A549 (cell line): ENCODE results near the genes TDRD12 and HPN.

- PRO-cap: no peak
CAGE:
- cytosol, long polyA plus RNA: no peak
- long polyA plus RNA: no peak
- nucleus, long polyA plus RNA: no peak
Observed at GRCh38 chr19:32719146-32719964, at the start of gene TDRD12. TSS of gene TDRD12 (plus strand) at chr19:32719767.

- PRO-cap: no peak
CAGE:
- cytosol, long polyA plus RNA: no peak
- long polyA plus RNA: no peak
- nucleus, long polyA plus RNA: no peak
Observed at GRCh38 chr19:33063232-33064183, 1.2 kb downstream of the RHPN2 start.

- PRO-cap: no peak
CAGE:
- cytosol, long polyA plus RNA: no peak
- long polyA plus RNA: no peak
- nucleus, long polyA plus RNA: no peak
Observed at GRCh38 chr19:33175929-33176509, 18.1 kb upstream of the LRP3 start.

DNA sequence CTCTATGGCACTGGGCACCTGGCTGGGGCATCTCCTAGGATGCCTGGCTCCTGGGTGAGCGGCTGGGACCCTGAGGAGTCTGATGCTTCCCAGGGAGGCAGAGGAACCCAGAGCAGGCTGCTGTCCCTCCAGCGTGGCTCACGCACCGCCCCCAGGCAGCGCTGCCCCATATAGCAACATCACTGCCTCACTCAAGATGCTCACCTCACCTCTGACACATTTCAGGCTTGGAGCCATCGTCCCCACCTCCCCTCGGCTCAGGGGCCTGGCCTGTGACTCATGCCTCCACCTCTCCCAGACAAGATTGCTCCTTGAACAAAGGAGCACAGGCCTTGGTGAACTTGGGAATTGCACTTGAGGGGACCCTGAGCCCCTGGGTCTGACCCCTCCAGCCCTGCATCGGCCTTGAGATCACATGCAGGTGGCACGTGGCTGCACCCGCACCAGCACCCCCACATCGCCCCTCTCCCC is 11.4 kb downstream of the CEBPA start:
- PRO-cap: no peak
CAGE:
- cytosol, long polyA plus RNA: no peak
- long polyA plus RNA: no peak
- nucleus, long polyA plus RNA: no peak

GRCh38 chr19:33292632-33293194 is 9.6 kb downstream of the CEBPA start:
- PRO-cap: bidirectional peak, plus-strand start at chr19:33292993, minus-strand start at chr19:33292709
CAGE:
- cytosol, long polyA plus RNA: no peak
- long polyA plus RNA: no peak
- nucleus, long polyA plus RNA: no peak

GRCh38 chr19:33380601-33381185 is 7.2 kb downstream of the CEBPG start:
- PRO-cap: no peak
CAGE:
- cytosol, long polyA plus RNA: no peak
- long polyA plus RNA: no peak
- nucleus, long polyA plus RNA: no peak

DNA sequence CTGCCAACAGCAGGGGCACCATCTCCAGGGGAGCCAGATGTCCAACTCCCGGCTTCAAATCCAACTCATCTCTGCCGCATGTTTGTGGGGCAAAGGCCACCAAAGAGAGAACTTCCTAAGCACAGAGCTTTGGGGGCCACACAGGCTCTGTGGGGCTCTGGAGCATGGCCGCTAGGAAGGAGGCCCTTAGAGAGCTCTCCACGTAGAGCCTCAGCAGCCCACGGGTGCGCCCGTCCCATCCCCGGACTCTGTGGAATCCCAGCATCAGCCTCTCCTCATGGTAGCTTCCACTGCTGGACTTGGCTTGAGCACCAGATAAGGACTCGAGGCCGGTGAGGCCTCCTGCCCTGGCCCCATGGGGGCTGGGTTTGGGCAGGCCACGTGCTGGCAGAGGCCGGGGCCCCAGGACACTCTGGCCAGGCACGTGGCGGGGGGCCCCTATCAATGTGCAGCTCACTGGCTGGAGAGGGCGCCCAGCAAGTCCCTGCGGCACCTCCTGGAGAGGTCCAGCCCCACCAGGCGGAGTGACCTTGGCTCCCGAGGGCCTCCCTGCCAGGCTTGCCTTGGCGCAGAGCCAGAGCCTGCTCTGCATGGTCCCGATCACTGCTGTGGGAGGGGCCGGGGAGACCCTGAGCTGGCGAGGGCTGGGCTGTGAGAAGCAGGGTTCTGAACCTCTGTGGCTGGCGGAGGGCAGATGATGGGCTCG is 18.8 kb downstream of the CEBPG start:
- PRO-cap: no peak
CAGE:
- cytosol, long polyA plus RNA: no peak
- long polyA plus RNA: no peak
- nucleus, long polyA plus RNA: no peak

- PRO-cap: no peak
CAGE:
- cytosol, long polyA plus RNA: start-site peak on the plus strand at chr19:34399773-34399784, 73 and 32 reads in 2 replicates; start-site peak on the plus strand at chr19:34400323-34400337, 75 and 117 reads in 2 replicates
- long polyA plus RNA: start-site peak on the minus strand at chr19:34400190-34400290, 9 and 13 reads in 2 replicates
- nucleus, long polyA plus RNA: start-site peak on the plus strand at chr19:34399727-34399784, 131 and 52 reads in 2 replicates
Observed at GRCh38 chr19:34399674-34400838, 4.1 kb upstream of the PDCD2L start.

DNA sequence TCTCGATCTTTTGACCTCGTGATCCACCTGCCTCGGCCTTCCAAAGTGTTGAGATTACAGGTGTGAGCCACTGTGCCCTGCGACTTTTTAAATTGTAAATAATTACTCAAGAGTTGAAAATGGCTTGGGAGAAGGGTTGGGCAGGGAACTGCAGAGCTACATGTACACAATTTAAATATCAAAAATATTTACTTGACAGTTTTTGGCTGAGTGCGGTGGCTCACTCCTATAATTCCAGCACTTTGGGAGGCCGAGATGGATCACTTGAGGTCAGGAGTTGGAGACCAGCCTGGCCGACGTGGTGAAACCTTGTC is 8.0 kb downstream of the PDCD2L start:
- PRO-cap: no peak
CAGE:
- cytosol, long polyA plus RNA: no peak
- long polyA plus RNA: no peak
- nucleus, long polyA plus RNA: no peak

DNA sequence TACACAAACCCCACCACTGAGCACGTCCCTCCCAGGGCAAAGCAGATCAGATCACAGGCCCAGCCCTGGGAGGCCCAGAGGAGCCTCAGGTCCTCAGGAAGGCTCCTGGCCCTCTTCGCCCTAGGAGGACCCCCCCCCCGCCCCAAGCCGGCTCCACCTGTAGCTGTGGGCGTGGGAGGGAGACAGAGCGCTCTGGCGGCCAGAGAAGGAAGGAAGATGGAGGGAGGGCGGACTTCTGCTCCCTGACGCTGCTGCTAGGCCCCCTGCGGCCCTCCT is 1.3 kb upstream of the ZNF181 start:
- PRO-cap: no peak
CAGE:
- cytosol, long polyA plus RNA: no peak
- long polyA plus RNA: no peak
- nucleus, long polyA plus RNA: no peak

DNA sequence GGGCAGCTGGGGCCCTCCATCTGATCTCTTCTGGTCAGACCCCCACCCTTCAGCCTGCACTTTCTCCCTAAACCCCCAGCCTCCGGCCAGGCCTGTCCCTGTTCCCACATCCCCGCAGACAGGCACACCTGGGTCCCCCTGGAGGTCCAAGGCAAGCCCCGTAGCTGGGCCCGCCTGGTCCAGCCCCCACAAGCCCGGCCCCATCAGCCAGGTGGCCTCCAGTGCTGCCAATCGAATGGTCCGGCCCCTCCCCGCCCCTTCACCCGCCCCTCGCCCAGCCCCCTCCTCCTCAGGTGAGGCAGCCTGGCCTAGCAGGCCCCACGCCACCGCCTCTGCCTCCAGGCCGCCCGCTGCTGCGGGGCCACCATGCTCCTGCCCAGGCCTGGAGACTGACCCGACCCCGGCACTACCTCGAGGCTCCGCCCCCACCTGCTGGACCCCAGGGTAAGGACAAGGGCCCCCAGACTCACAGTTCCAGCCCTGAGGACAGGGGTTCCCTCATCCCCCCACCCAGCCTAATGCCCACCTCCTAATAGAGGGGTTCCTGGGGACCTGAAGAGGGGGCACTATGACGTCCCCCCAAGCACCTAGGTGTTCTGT is at the start of gene HPN:
TSS of gene HPN (plus strand) at position 293 of the 600 bp plus-strand sequence.
- PRO-cap: bidirectional peak, plus-strand start at position 326 of the sequence, minus-strand start at position 120 of the sequence
CAGE:
- cytosol, long polyA plus RNA: no peak
- long polyA plus RNA: no peak
- nucleus, long polyA plus RNA: no peak

- PRO-cap: no peak
CAGE:
- cytosol, long polyA plus RNA: no peak
- long polyA plus RNA: no peak
- nucleus, long polyA plus RNA: no peak
Observed at GRCh38 chr19:35117056-35117483, 1.4 kb downstream of the FXYD3 start.

GRCh38 chr19:35119114-35119692 is 3.6 kb downstream of the FXYD3 start:
- PRO-cap: no peak
CAGE:
- cytosol, long polyA plus RNA: no peak
- long polyA plus RNA: no peak
- nucleus, long polyA plus RNA: no peak

- PRO-cap: bidirectional peak, plus-strand start at chr19:35124682, minus-strand start at chr19:35124623
CAGE:
- cytosol, long polyA plus RNA: no peak
- long polyA plus RNA: no peak
- nucleus, long polyA plus RNA: no peak
Observed at GRCh38 chr19:35124075-35125059, 8.7 kb downstream of the FXYD3 start.

GRCh38 chr19:35131148-35131550 is 3.7 kb downstream of the LGI4 start:
- PRO-cap: no peak
CAGE:
- cytosol, long polyA plus RNA: no peak
- long polyA plus RNA: no peak
- nucleus, long polyA plus RNA: no peak

DNA sequence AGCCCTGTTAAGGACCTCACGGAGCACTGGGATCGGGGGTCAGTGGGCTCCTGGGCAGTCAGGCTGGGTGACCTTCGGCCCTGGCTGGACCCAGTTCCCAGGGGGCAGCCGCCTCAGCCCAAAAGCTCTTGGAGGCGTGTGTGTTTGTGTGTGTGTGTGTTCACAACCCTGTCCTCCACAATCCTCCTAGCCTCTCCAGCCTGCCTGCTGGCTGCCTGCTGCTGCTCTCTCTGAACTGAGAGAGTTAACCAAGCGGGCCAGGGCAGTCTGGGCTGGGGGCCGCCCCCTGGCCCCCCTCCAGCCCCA is 252 bp upstream of the FXYD1 start:
- PRO-cap: no peak
CAGE:
- cytosol, long polyA plus RNA: no peak
- long polyA plus RNA: no peak
- nucleus, long polyA plus RNA: no peak

DNA sequence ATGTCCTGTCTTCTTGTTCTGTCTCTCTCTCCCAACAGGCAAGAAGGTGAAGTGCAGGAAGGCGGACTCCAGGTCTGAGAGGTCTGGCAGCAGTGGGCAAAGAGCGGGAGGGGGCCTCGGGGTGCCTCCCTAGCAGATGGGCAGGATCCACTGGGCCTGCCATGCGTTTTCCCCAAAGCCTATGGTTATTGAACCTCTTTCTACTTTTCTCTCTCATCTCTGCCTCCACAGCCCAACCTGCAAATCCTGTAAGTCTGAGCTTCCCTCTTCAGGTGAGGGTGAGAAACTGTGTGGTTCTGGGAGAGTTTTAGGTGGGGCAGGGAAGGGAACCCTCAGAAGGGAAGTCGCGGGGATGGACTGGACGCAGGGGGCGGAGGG is 3.1 kb upstream of the FXYD5 start:
- PRO-cap: no peak
CAGE:
- cytosol, long polyA plus RNA: no peak
- long polyA plus RNA: no peak
- nucleus, long polyA plus RNA: no peak

DNA sequence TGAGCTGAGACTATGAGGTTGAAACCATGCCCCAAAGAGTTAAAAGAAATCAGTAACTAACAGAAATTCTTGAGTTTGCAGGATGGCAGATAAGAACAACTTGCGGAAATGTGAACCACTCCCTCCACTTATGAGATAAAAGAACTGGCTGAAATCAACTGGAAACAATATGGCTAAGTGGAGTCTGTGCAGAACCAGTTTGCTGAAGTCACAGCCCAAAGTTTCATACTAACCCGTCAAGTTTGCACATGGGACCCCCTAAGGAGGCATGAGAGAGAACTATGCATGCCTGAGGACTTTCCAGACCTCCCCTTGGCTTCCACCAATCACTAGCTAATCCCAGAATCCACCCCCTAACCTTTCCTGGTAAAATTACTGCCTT is 8.0 kb downstream of the FAM187B start:
- PRO-cap: no peak
CAGE:
- cytosol, long polyA plus RNA: no peak
- long polyA plus RNA: no peak
- nucleus, long polyA plus RNA: no peak

DNA sequence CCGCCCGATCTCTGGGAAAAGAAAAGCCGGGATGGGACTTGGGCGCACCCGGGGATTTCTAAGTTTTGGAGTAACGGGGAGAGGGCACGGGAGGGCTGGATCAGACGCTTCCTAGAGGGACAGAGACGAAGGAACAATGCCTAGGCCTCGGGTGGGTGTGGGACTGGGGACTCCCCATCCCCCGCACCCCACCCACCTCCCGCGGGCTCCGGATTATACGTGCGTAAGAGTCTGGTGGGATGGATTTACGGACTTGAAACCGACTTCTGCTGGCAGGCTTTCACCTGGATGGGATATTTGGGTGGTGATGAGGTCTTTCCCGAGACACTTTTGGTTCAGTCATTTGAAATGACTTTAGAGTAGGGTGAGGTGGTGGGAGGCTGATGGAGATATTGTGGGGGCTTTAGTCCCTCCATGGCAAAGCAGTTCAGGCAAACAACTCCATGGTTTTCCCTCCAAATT is 653 bp downstream of the LSR start:
- PRO-cap: no peak
CAGE:
- cytosol, long polyA plus RNA: no peak
- long polyA plus RNA: no peak
- nucleus, long polyA plus RNA: no peak

DNA sequence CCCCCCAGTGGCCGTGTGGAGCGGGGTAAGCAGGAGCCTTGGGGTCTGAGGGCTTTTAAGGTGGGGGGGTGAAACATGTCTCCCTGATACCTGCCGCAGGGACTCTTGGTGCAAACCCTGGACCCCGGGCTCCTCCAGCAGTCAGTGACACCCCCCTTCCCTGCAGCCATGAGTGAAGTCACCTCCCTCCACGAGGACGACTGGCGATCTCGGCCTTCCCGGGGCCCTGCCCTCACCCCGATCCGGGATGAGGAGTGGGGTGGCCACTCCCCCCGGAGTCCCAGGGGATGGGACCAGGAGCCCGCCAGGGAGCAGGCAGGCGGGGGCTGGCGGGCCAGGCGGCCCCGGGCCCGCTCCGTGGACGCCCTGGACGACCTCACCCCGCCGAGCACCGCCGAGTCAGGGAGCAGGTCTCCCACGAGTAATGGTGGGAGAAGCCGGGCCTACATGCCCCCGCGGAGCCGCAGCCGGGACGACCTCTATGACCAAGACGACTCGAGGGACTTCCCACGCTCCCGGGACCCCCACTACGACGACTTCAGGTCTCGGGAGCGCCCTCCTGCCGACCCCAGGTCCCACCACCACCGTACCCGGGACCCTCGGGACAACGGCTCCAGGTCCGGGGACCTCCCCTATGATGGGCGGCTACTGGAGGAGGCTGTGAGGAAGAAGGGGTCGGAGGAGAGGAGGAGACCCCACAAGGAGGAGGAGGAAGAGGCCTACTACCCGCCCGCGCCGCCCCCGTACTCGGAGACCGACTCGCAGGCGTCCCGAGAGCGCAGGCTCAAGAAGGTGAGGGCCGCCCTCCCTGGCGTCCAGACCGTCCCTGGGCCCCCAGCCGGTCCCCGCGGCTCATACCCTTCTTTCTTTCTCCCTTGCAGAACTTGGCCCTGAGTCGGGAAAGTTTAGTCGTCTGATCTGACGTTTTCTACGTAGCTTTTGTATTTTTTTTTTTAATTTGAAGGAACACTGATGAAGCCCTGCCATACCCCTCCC is 1.5 kb upstream of the USF2 start:
- PRO-cap: no peak
CAGE:
- cytosol, long polyA plus RNA: no peak
- long polyA plus RNA: no peak
- nucleus, long polyA plus RNA: no peak